Duodenum (tissue), 1 donor: ENCODE data around the gene BFSP2.

- PRO-cap = no peak
Observed at GRCh38 chr3:131387501-131388158, 6.1 kb downstream of the NUDT16 start.

DNA sequence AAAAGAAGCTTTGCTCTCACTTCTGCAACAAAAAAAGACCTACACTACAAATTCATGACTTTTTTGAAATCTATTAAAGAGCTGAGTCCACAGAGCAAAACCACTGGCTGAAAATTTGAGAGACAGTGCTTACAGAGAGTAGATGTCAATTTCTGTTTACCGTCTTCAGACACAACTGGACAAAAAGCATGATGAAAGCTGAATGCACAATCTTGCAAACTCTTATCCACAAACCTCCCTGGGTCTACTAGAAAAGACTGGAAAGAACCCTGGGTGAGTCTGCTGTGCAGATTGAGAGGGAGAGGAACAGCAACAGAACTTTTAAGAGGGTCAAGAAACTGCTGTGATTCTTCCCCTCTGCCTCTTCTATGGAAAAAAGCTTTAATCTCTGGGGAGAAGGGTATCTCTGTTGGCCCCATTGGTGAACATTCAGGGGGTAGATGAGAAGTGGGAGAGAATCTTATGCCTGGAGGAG lies 2.7 kb downstream of the DNAJC13 start:
- PRO-cap = no peak

GRCh38 chr3:132659898-132660146 lies 213 bp upstream of the ACAD11 start:
- PRO-cap = bidirectional peak, plus-strand start at chr3:132659942, minus-strand start at chr3:132659798

DNA sequence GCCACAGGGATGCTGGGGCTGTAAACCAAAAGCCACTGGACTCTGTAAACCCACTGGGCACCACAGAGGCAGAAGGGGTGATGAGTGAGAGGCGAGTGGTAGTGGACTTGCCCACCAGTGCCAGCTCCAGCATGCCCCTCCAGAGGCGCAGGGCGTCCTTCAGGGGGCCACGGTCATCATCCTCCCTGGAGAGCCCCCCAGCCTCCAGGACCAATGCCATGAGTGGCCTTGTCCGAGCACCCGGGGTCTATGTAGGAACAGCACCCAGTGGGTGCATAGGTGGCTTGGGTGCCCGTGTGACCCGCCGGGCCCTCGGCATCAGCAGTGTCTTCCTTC lies at the start of gene BFSP2:
BFSP2 (plus strand) TSS at position 53 of the 336 bp plus-strand sequence.
- PRO-cap = no peak

- PRO-cap = no peak
Observed at GRCh38 chr3:133466548-133466857, 66.6 kb downstream of the BFSP2 start.

GRCh38 chr3:133572951-133573422 lies 499 bp upstream of the CDV3 start:
- PRO-cap = unidirectional peak, minus-strand start at chr3:133573077; unidirectional peak, minus-strand start at chr3:133573208; bidirectional peak, plus-strand start at chr3:133573594, minus-strand start at chr3:133573308

GRCh38 chr3:133589494-133590185 lies 16.2 kb downstream of the CDV3 start:
- PRO-cap = no peak

GRCh38 chr3:133670226-133671160 lies 8.8 kb upstream of the TOPBP1 start:
- PRO-cap = no peak

DNA sequence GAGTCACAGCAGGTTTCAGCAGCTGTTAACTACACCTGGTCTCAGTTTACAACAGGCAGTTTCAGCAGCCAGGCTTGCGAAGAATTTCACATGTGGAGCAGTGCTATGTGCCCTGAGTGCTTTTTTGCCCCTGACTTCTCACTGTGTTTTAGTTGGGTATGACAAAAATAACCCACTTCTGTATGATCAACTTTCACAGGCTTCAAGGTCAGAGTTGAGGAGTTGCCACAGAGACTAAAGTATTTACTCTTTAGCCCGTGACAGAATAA lies 13.8 kb upstream of the TOPBP1 start:
- PRO-cap = no peak

DNA sequence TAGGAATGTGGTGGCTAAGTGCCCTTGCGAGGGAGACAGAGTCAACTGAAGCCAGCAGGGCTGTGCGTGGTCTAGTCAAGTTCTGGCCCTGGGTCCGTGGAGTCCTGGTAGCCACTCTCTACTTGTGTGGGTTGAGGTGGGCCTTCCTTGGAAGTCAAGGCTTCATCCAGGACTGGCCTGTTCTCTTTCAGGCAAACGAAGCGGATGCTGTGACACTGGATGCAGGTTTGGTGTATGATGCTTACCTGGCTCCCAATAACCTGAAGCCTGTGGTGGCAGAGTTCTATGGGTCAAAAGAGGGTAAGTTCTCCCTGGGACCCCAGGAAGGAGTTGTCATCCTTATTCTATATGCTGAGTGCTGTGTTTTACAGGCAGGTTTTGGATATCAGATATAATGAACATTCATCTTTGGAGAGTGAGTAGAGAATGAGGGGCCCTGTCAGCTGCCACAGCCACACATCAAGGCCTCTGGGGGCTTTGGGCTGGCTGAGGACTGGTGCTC lies 7.3 kb downstream of the TF start:
- PRO-cap = no peak

GRCh38 chr3:134028382-134029197 lies 1.1 kb downstream of the SLCO2A1 start:
- PRO-cap = no peak

DNA sequence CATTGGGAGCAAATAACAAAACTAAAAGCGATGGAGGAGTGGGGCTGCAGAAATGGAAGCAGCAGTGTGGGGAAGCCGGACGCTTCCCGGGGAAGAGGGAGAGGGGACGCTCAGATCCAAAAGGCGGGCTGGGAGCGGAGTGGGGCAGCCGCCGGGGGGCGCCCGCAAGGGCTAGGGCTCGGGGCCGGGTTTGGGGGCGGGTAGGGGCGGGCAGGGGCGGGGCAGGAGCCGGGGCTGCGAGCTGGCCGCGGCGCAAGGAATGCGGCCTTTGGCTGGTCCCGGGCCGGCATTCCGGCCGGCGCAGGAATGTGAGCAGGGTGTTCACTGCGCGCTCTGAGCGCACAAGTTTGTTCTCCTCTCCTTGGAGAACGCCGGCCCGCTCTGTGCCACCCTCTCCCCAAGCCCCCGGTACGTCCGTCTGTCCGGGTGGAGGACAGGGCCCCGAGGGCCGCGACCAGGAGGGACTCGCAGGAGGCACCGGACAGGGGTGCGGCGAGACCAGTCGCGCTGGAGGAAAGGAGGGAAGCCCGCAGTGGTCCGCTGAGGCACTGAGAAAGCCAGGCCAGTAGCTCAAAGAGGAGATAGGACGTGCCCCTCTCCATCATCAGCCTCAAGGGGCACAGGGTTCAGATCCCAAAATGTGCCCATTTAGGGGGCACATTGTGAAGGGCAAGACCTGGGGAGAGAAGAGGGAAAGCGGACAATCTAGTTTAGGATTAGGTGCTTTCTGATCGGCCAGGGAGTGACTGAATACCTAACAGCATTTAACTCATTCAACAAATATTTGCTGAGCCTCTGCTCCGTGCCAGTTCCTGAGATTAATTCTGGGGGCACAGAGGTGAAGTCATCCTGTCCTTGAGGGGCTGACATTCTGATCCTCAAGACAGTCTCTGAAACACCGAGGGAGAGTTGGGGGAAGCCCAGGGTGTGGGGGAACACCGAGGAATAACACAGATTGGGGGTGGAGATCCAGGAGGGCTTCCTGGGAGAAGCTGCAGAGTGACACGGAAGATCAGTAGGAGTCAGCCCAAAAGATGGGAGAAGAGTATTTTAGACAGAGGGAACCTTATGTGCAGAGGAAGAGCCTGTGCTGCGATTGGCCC lies 60.7 kb downstream of the AMOTL2 start:
- PRO-cap = bidirectional peak, plus-strand start at position 294 of the sequence, minus-strand start at position 293 of the sequence

- PRO-cap = unidirectional peak, minus-strand start at chr3:134315658
Observed at GRCh38 chr3:134314916-134315852, 59.1 kb downstream of the AMOTL2 start.

DNA sequence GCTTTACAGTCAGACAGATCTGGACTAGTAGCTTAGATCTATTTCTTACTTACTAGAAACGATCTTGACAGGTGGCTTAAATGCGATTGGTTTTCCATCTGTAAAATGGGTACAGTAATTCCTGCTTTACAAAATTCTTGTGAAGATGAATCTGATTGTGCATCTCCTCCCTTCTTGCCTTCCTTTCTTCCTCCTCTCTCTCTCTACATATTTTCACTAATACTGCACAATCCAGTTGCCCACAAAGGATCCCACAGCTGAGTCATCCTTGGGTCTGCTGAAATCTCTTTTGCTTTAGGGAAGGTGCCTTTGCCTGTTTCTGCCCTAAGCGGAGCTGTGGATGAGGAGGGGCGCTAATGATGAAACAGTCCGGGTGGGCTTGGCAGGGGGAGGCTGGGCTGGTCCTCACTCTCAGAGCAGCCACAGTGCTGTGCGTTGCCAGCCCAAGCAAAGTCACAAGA lies 46.1 kb downstream of the AMOTL2 start:
- PRO-cap = no peak

- PRO-cap = no peak
Observed at GRCh38 chr3:134354907-134355369, 19.3 kb downstream of the AMOTL2 start.

DNA sequence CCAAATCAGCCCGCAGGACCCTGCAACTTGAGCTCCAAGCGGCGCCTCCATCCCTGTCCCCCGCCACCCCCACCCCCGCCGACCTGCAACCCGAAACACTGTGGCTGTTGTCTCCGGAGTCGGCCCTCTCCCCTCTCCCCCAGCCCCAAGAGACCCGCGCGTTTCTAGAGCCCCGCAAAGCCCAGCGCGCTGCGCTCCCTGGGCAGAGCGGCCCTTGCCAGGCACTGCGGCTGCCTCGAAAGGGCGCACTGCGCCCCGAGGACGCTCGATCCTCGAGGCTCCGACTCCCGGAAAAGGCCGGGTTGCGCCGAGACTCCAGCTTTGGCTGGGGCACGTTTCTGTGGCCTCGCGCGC lies 311 bp downstream of the AMOTL2 start:
- PRO-cap = unidirectional peak, minus-strand start at position 296 of the sequence

DNA sequence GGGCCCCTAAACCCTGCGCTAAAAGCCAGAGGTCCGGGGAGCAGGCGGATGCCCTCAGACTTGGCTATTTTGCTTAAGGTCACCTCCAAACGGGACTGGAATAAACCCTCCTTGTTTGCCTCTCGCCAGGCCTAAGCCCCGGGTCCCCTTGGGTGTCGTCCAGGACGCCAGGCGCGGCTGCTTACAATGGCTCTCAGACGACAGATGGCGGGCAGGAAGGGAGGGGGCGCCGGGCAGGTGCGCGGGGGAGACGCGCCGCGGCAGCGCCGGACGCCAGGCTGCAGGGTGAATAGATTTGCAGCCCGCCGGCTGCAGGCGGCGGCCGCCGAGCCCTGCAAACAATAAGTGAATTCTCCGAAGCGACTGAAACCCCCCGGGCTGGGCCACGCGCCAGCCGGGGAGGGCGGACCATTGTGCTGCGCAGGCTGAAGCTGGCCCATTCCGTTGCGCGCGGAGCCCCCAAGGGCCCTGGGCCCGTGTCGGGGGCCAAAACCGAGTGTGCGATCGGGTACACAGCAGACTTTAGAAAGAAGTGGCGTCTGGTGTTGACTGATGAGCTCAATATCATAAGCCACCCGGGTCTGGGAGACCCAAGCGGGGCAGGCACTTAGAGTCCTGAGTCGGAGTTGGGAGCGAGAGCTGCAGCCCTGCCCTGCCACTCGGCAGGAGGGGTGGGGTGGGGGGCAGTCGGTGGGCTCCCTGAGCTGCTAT lies 32.4 kb upstream of the AMOTL2 start:
- PRO-cap = no peak

DNA sequence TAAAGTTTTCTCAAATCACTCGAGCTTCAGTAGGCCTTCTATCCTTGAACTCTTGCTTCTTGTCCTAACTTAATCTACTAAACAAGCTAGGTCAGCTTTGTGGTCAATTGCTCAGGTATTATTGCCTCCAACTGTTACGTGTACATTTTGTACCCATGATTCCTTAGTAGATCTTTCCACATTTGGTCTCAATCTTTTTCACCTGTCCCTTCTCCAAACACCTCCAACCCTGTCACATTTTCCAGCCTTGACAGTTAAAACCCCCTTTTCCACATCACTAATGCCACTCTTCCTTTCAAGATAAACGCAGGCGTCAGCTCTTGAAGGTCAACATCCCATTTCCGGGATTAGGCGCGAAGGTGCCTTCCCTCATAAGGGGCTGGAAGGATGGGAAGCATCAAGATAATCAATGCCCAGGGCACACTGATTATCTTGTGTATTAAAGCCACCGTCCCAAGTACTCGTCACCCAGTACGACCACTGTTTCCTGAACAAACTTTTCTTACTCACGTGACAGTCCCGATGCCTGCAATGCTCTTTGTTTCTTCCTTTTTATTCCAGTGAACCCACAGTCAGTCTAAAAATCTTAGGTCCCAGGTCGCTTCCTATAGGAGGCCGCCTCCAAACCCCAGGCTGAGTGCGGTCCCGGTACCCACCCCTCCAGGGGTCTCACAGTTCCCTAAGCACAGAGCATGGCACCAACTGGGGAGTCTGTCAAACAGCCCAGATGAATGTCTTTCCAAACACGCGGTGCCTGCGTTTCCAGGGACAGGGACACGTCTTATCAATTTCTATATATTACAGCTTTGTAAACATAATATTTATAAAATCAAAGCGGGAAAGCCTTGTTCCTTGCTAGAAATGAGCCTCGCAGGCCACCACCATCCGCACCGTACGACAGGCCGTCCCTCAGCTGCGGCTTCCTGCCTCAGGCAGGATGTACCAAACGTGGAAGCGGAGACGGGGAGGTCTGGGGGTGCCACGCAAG lies 681 bp downstream of the ANAPC13 start:
- PRO-cap = unidirectional peak, plus-strand start at position 338 of the sequence; bidirectional peak, plus-strand start at position 962 of the sequence, minus-strand start at position 915 of the sequence

- PRO-cap = no peak
Observed at GRCh38 chr3:134535470-134535789, 49.6 kb downstream of the CEP63 start.

DNA sequence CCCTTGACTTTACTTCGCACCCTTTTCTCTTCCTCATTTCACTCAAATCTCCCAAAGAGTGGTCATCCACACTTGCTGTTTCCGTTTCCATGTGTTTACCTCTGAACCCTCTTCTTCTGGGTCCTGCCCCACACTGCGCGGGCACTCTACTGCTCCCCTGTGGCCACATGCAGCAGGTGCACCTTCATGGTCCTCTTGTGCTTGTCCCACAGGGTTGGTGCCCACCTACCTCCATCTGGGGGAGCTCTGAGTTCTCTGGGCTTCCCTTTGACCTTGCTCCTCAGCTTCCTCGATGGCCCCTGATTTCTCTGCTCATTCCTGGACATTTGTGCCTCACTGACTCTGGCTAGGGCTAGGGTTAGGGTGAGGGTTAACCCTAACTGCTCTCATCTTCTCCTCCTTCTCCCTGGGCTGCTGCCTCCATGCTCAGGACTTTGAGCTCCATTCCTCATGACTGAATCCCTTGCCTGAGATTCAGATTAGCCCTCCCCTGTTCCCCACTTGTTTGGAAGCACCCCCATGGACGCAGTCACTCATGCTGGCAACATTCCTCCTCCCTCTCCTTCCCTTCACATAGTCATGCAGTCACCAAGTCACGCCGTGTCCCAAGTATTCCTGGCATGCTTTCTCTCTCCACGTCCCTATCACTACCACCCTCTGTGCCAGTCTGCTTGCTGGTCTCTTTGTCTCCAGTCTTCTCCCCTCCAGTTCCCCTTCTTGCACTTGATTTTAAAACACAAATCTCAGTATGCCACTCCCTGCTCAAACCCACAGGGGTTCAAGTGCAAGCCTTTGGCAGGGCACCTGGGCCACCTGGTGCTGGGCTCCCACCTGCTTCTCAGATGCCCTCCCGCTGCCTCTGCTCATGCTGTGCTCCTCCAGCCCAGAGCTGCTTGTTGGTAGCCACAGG lies 26.7 kb upstream of the KY start:
- PRO-cap = no peak